ENCODE results near the genes TAS2R31, TAS2R30 and PRB3.

DNA sequence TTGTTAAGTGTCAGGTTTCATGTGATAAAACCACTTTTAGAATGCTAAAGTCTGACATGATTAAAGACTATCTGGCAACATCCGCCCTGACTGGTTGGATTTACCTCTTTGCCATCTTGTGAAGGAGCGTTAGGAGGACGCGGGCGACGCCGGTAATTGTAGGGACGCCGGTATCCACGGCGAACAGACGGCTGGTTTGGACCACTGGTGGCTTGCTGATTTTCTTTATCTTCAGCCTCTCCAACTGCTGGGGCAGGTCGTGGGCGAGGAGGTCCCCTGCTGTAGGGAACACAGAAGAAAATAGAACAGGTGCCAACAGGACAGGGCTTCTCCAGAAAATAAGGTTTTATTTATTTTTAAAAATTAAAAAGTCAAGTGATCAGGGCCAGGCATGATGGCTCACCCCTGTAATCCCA is 21.3 kb downstream of the YBX3 start:
- PRO-cap: no peak

DNA sequence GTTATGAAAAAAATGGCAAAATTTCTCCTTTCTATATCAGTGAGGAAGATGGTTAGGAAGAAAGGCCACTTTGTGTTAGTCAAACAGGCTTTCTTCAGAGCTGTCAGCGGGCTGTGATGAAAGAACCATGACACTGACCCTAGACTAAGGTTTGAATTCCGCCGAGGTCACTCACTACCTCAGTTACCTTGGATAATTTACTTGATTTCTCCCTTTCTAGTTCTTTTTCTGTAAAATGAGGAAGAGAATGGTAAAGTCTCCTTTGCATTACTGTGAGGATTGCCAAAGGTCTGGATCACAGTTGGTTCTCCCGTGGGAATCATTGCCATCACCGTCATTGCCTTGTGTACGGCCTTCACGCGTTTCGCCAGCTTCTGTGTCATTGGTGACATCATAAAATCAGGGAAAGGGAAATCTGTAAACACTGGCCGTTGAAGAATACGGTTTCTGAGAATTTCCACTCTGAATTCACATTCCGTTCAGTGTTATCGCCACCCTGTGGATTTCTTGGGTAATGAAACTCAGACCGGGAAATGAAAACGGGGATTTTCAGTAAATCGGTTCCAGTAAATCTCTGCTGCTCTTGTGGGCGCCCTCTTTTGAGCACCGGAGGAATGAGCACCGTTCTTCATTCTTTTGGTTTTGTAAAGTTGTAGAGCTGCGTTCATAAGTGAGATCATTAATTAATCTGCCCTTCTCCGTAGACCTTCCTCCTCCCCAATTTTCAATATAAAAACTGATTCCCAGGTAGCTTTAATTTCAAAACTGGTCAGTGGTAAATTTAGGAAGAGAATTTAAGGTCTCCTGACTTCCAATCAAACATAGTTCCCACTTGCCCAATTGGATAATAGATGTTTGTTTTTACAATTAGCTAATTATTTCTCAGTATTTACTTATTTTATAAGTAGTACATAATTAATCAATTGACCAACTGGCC is 26.9 kb upstream of the YBX3 start:
- PRO-cap: unidirectional peak, minus-strand start at position 381 of the sequence

DNA sequence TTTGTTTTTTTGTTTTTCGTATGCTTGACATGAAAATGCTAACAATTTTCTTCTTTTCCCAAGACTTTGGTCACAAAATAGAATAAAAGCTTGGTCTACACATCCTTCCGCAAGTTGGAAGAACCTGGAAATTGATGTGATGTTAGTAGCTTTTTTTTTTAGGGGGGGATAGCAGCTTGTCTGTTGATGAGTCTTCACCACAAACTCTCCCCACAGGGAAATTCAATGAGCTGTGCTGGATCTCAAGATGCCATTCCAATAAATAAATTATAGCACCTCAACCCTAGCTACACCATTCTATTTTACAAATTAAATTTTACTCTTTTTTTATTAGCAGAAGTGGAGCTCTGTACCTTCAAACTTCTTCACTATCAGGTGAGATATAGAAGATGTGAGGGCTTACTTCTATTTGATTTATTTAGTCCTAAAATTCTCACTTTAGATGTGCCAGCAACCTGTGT is 2.9 kb upstream of the TAS2R20 start:
- PRO-cap: no peak

DNA sequence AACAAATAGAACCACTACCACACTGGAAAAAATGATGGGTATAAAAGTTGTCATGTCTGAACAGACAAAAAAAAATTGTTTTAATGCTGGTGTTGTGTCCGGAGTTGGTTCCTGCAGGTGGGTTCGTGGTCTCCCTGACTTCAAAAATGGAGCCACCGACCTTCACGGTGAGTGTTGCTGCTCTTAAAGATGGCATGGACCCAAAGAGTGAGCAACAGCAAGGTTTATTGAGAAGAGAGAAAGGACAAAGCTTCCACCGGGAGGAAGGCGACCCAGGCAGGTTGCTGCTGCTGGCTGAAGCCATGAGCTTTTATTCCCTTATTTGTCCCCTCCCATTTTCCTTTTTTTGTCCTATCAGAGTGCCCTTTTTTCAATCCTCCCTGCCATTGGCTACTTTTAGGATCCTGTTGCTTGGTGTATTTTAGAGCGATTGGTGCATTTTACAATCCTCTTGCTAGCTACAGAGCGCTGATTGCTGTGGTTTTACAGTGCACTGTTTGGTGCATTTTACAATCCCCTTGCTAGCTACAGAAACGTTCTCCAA is at the start of gene TAS2R31:
TSS of gene TAS2R31 (minus strand) at position 126 of the 544 bp plus-strand sequence.
- PRO-cap: no peak

DNA sequence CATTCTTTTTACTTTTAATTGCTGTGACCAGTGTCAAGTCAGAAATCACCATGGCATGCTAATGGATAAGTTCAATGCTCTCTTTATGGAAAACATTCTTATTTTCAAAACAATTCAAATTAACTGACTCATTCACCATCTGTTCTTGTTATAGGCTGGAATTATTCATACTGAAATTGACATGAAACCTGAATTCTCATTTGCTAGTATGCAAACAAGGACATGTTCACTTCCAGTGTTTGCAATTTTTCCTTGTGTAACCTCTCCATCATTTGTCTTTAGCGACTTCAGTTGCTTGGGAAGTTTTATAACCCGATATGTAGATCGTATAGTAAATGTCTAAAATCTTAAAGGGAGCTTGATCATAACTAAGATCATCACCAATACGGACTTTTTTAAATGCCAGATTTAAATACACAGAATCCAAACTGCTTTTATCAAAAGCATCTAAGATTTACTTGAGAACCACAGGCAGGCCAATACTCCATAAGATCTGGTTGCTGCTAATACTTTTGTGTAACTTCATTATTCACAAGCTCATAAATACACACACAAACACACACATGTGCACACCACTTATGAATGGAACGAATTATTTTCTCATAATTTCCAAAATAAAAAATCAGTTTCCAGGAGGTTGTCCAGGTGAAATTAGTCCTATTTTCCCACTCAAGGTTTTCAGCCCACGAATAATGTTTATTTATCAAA is at the start of gene TAS2R30:
TSS of gene TAS2R30 (minus strand) at position 286 of the 708 bp plus-strand sequence.
- PRO-cap: no peak

GRCh38 chr12:11269539-11269950 is at the start of gene PRB3:
PRB3 (minus strand) TSS chr12:11269707.
- PRO-cap: no peak

DNA sequence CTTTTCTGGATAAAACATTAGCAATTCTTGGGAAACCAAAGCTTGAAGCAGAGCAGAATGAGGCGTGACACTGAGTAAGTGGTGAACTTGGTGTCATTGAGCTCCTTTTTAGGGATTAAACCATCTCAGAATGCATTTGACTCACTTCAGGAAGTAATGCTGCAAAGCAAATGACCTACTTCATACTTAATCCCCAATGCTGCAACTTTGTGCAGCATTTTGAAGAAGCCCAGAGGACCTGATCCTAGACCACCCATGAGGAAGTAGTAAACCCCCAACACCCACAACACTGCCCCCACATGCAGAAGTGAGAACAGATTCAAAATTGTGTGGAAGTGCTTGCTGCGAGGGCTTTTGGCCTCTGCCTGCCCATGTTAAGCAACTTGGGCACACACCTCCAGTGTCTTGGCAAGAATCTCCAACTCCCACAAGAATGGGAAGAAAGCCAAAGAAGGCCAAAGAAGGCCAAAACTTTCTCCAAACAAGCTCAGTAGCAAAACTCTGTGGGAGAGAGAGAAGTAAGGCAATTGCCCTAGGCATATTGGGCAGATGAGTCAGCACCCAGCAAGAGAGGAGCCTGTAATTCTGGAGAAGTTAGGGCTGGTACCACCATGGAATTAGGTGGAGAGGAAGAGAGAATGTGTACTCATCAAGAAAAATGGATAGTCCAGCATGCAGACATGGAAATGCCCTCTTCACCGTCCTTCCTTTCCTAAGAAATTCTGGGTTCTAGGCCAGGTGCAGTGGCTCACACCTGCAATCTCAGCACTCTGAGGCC is 69.2 kb upstream of the ETV6 start:
- PRO-cap: no peak

- PRO-cap: no peak
These were observed 52.1 kb downstream of the ETV6 start for GRCh38 chr12:11701268-11702287.

DNA sequence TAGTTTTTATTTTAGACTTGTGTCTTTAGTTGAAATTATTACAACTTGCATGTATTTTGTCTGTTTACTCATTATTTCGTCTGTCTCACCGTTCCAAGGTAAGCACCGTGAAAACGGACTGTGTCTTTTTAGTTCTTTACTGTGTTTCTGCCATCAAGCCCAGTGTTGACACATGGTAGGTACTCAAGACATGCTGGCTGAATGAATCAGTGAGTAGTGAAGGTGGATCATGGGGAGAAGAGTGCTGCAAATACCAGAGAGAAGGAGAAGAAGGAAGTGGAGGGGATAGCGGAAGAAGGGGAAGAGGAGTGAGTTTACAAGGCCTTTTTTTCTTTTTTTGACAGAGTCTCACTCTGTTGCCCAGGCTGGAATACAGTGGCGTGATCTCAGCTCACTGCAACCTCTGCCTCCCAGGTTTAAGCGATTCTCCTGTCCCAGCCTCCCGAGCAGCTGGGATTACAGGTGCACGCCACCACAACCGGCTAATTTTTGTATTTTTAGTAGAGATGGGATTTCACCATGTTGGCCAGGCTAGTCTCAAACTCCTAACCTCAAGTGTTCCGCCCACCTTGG is 54.6 kb downstream of the ETV6 start:
- PRO-cap: no peak

DNA sequence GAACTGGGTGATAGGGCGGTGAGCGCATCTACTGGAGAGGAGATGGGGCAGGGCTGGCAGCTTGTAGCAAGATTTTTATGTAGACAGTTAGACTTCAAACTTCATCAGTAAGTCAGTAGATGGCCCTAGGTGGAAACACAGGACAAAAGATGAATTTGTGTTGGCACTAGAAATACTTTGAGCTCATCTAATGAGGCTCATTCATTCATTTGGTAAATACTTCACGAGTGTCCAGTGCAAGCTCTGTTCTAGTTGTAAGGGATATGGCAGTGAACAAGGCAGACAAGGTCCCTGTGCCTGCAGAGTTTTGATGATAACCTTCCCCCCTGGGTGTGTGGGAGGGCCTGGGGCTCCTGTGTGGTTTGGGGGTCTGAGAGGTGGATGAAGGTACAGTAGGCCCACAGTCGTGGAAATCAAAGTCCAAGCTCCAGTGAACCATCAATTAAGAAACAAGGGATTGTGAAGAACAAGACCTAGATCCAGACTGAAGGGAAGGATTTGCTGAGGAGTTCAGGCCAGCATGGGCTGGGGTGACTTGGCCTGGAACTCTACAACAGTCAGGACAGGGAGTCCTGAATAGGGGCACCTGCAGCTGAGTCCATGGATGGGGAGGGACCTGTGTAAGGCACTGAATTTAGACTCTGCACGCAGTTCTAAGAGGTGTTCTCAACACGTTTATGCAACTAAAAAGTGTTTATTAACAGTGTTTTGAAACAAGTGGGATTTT is 87.4 kb downstream of the ETV6 start:
- PRO-cap: no peak

DNA sequence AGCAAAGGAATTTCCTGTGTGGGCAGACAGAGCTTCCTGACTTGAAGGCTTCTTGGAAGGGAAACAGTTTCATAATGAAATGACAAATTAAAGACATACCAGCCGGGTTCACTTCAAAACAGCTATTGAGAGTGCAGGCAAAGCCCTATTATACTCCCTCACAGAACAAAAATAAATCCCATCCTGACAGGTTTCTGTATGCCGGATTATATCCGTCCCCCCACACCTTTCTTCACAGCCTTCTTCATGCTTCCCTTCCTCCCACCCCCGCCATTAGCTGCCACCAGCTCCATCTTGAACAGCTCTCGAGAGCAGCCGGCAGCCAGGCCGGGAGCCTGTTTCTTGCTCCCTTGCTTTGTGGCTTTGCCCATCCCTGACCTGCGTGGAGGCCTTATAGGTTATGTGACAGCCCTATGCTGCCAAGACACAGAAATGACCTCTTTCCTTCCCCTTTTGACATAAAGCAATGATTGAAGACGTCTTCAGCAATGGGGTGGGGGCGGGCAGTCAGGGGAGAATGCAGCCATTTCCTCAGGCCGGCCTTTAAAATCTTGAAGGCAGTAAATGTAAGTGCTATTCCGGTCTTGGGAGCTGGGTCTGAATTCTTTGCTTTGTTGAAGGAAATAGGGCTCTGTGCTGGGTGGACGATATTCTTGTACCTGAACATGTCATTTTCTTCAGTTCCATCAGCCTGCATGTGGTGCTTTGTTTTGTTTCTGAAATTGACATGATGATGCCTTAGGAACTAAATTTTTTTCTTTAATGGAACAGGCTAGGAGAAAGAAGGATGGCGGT is 117.0 kb downstream of the ETV6 start:
- PRO-cap: no peak

GRCh38 chr12:11769669-11770135 is 120.2 kb downstream of the ETV6 start:
- PRO-cap: no peak

- PRO-cap: no peak
These were observed 131.4 kb downstream of the ETV6 start for GRCh38 chr12:11780888-11781174.

GRCh38 chr12:11793848-11794770 is 144.6 kb downstream of the ETV6 start:
- PRO-cap: no peak

- PRO-cap: no peak
These were observed 146.3 kb downstream of the ETV6 start for GRCh38 chr12:11795512-11796402.

- PRO-cap: no peak
These were observed 172.9 kb downstream of the ETV6 start for GRCh38 chr12:11822120-11823027.

- PRO-cap: no peak
These were observed 188.9 kb downstream of the ETV6 start for GRCh38 chr12:11838343-11838850.

GRCh38 chr12:12008858-12009830 is 61.6 kb upstream of the BCL2L14 start:
- PRO-cap: no peak

DNA sequence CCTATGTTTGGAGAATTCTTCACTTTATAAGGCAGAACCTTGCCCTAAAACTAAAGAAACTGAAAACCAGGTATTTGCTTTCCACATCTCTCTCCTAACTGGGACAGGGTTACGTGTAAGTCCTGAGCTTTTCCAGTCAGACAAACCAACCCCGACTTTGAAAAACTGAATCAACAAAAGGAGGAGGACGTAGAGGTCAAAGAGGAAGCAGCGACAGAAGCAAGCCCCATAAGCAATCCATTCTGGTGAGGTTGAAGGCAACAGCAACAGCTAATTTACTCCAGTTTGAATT is 47.2 kb downstream of the LRP6 start:
- PRO-cap: no peak

DNA sequence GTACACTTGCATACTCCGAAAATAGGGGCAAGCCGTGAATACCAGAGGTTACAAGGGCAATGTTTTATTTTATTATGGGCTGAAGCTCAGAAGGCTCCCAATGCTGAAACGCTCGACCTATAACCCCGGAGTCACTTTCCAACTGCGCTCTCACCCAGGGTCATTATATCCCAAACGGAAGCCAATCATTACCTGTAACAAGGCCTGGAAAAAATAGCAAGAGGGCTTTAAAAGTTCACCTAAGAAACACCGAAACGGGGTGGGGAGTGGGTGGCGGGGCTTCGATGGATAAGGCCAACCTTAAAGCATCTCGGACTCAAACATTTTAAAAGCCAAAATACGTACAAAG is 877 bp downstream of the LRP6 start:
- PRO-cap: no peak